Metastatic Liver Carcinoma in the Adrenal Gland (tissue), 2 donors: ENCODE measurements around the gene CEACAM6.

DNA sequence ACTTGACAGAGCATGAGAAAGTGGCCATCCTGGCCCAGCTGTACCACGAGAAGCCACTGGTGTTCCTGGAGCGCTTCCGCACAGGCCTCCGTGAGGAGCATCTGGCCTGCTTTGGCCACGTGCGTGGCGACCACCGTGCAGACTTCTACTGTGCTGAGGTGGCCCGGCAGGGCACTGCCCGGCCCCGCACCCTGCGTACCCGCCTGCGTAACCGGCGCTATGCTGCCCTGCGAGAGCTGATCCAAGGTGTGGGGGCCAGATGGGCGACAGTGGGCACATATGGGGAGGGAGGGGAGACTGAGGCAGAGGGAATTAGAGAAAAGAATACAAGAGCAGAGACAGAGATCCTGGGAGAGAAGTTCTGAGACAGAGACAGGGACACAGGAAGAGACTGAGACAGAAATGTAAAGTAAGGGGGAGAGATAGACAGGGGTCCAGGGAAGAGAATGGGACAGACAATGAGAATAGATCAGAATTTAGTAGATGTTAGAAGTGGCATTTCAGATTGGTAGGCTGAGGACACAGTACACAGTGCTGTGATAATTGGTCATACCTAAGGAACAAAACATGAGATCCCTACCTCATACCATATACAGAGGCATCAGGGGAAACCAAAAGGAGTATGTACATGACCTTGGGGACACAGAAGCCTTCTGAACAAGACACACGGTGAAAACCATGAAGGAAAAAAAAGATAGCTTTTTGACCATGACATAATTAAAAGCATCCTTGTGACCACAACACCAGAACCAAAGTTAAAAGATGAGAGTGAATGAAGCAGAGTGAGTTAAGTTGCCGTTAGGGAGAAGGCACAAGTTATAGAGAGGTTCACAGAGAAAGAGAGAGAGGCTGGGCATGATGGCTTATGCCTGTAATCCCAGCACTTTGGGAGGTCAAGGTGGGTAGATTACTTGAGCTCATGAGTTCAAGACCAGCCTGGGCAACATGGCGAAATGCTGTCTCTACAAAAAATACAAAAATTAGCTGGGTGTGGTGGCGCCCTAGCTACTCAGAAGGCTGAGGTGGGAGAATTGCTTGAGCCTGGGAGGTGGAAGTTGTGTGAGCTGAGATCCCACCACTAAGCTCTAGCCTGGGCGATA is 7.0 kb downstream of the CCDC97 start:
- PRO-cap, 2 experiments: no peak in any of the 2 experiments

DNA sequence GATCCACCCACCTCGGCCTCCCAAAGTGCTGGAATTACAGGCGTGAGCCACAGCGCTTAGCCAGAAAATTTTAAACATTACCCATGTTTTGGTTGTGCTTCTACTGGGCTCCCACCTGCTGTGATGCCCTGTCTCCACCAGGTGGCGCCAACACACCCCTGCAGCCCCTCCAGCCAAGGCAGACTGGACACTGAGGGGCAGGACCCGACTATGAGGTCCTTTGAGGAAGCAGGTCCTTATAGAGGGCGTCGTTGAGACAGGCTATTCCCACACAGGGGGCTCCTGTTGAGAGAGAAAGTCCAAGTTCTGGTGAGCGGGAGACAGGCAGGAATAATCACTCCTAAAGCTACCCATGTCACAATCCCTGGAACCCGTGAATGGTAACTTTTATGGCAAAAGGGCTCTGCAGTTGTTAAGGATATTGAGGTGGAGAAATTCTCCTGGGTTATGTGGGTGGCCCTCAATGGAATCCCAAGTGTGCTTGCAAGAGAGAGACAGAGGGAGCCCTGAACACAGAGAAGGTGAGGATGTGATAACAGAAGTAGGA is 6.5 kb downstream of the ERICH4 start:
- PRO-cap, 2 experiments: no peak in any of the 2 experiments

DNA sequence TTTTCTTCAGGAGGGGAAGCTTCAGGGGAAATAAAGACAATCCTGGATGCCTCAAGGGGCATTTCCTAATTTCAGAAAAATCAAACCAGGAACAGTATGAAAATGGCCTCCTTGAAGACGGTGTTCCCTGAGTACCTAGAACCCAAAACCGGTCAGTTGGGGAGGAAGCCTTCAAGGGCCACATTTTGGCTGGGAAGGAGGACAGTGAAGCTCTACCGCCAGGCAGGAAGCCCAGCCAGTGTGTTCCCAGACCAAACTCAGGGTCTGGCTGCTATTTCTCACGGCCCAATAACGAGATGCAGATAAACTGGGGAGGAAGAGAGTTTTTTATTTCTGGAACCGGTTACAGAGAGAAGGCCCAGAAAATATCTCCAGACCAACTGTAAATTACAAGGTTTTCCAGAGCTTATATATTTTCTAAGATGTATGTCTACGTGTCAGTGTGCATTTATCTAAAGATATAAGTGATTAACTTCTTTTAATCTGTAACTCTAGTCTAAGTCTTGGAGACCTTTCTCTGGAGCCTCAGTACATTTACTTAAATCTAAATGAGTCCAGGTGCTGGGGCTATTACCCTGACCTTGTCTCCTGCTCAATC is 24.2 kb upstream of the CEACAM21 start:
- PRO-cap, 2 experiments: no peak in any of the 2 experiments

DNA sequence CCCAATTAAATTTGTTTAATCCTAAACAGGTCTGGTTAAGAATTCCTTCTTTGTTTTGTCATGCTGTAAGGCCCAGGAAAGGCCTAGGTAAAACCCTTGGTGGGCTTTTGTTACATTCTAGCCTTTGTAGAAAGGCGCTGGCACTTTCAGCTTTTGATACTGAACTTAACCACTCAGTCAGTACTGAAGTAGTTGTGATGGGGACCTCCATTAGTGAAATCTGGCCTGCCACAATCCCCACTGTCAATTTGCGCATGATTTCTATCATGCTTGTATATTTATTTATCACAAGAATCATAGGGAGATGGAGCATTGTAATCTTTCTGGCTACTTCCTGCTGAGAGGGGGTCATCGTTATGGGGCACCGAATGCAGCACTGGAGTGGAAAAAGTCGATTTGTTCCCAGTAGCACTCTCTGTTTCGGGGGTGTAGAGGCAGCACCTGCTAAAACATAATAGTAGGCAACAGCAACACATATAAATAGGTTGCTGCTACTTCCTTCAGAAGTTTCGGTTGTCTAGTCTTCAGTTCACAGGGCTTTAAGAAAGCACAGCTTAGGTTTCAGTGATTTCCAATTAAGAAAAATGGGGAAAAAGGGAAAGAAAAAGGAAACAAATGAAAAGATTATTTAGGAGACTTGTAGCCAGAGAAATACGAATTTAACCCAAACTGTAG is 23.5 kb upstream of the CEACAM21 start:
- PRO-cap, 2 experiments: peak in 2 of 2 experiments; most common plus-strand start position 503 of the sequence (in 1); most common minus-strand start position 453 of the sequence (in 1)

DNA sequence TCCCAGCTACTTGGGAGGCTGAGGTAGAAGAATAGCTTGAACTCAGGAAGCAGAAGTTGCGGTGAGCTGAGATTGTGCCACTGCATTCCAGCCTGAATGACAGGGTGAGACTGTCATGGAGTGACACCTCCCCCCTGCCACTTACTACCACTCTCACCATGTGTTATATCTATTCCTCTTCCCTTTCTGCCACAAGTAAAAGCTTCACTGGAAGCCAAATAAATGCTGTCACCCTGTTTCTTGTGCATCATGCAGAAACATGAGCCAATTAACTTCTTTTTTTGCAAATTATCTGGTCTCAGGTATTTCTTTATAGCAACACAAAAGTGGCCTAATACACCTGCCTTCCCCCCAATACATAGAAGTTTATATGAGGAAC is 10.7 kb upstream of the CEACAM4 start:
- PRO-cap, 2 experiments: no peak in any of the 2 experiments

DNA sequence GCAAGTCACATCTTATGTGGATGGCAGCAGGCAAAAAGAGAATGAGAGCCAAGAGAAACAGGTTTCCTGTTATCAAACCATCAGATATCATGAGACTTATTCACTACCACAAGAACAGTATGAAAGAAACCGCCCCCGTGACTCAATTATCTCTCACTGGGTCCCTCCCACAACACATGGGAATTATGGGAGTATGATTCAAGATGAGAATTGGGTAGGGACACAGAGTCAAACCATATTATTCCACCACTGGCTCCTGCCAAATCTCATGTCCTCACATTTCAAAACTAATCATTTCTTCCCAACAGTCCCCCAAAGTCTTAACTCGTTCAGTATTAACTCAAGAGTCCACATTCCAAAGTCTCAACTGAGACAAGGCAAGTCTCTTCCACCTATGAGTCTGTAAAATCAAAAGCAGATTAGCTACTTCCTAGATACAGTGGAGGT is 24.8 kb downstream of the CEACAM7 start:
- PRO-cap, 2 experiments: no peak in any of the 2 experiments

DNA sequence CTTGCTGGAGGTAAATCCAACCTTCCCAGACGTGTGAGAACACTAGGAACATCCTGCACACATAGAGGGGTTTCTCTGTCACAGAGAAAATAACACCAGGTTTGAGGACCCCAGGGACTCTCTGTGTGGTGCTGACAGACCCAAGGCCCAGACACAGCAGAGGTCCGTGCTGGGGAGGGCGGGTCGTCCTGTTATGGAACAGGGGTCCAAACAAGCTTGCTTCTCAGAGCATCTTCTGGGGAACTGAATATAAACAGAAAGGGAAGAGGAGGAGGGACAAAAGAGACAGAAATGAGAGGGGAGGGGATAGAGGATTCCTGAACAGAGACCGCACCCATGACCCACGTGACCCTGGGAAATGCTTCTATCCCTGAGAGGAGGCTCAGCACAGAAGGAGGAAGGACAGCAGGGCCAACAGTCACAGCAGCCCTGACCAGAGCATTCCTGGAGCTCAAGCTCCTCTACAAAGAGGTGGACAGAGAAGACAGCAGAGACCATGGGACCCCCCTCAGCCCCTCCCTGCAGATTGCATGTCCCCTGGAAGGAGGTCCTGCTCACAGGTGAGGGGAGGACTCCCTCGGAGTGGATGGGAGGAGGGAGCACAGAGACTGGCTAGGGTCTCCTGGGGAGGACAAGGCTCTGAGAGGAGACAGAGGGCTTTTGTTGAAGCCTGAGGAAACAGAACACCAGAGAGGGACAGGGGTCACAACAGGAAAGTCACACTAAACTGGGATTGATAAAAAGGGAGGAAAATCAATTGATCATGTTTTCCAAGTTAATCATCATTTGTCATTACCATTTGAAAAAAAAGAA is at the start of gene CEACAM6:
Gene CEACAM6 (plus strand): TSS at position 388 of the 813 bp plus-strand sequence.
- PRO-cap, 2 experiments: no peak in any of the 2 experiments

DNA sequence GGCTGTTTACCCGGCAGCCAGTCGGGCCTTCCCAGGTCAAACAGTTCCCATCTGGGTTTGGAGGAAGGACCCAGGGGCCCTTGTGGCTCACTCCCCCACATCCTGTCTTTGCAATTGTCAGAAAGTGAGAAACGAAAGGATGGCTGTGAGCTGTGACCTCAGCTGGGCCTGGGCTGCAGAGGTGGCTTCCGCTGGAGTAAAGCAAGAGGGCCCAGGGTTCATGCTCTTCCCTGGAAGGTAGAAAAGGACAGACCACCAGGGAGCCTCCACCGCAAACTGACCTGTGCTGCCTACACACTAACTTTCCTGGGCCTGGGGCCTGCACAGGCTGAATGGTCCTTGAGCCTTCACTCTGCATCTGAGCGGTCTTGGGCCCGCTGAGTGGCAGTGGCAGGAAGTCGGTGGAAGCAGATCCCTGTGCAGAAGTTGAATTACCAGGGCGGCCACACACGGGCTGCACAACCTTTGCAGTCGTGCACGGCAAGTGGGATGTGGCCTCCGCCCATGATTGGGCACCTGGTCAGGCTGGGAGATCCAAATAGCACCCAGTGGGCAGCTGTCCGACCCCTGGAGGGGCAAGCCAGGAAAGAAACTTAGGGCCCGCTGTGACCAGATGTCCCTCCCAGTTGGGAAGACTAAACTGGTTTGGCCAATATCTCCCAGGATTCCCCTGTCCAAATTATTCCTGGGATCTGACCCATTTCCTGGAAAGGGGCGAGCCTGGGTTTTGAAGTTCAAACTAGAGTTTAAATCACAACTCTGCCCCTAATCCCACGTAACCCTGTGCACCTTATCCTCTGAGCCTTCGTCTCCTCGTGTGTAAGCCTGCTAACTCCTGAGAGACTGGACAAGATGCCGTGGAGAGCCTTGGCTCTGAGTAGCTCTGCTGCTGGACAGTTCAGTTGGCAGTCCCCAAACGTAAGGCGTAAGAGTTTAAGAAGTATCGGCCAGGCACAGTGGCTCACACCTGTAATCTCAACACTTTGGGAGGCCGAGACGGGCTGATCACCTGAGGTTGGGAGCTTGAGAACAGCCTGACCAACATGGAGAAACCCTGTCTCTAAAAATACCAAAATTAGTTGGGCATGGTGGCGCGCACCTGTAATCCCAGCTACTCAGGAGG is 5.0 kb upstream of the CD79A start:
- PRO-cap, 2 experiments: no peak in any of the 2 experiments

DNA sequence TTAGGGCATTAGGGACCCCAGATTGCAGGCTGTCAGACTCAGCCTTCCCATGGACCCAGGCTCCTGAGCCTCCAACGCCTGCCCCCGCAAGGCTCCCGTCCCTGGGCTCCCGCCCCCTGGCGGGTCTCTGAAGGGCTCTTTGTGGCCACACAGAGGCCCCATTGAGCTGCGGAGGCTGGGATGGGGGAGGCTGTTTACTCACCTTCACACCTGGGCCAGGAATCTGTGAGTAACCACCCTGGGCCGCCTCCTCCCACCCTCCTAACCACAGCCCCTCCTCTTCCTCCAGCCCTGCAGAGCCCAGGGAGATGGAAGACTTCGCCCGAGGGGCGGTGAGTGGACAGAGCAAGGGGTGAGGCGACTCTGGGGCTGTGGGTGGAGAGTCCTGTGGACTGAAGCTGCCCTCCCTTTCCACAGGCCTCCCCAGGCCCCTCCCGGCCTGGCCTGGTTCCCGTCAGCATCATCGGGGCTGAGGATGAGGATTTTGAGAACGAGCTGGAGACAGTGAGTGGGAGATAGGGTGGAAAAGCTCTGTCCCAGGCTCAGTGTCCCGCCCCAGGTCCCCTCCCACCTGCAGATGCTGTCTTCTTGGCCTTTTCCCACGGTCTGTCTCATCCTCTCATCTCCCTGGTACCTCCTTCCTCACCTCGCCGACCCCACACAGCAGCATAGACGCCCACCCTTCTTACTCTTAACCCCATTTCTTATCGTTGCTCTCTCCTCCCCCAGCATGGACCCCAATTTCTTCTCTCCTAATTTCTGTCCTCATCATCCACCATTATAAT is 5.0 kb downstream of the ARHGEF1 start:
- PRO-cap, 2 experiments: no peak in any of the 2 experiments

DNA sequence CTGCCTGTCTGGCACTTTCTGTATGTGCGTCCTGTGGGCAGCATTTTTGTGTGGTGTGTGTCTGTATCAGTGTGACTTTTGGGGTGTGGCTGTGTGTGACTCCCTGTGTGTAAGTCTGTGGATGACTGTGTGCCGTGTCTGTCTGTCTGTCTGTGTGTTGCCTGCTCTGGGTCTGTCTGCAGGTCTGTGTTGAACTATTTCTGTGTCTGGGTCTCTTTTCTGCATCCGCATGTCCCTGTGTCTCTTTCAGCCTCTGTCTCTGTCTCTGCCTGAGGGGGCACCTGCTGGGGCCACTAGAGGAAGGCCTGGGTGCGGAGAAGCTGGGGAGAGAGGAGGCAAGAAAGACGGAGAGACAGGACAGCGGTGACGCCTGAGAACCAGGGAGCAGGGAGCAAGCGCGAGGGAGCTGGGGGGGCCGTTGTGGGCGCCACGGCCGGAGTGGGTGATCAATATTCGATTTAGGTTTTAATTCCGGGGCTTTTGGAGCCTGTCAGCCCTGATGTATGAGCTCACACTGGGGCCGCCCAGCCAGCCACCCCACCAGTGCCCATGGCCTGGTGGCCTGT is 8.5 kb upstream of the ERFL start:
- PRO-cap, 2 experiments: no peak in any of the 2 experiments

DNA sequence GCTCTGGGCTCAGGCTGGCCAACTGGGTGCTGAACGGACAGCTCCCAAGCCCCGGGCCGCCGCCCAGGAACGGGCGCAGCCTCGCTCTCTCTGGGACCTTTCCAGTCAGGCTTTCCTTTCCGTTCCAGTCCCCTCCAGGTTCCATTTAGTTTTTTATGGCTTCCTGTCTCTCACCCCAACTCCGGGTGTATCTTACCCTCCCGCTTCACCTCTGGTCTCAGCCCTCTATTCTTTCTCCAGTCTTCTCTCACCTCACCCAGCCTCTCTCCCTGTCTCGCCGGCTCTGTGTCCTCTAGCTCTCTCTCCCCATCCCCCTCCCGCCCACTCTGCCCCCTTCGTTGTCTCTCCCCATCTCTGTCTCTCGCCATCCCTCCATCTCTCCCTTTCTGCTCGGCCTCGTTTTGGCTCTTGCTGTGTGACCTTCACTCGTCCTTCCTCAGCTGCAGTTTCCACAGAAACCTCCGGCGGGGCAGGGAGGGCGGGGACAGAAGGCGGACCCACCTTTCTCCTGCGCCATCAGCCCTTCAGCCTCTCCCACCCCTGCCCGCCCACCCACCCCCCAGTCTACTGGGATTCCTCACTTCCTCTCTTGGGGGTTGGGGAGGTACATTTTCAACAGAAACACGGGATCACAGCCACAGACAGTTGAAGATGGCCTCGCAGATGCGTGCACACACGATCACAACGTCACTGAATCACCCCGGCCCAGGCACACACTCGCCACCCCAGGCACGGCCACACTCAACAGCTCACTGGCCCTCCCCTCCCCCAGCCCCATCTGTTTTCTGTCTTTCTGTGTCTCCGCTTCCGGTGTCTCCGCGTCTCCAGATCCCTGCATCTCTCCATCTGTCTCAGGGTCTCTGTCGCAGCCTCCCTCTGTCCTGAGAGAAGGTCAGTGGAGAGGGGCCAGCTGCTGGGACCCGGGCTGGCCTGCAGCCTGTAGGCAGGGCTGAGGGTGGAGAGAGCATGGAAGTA is 3.5 kb upstream of the ATP1A3 start:
- PRO-cap, 2 experiments: no peak in any of the 2 experiments

DNA sequence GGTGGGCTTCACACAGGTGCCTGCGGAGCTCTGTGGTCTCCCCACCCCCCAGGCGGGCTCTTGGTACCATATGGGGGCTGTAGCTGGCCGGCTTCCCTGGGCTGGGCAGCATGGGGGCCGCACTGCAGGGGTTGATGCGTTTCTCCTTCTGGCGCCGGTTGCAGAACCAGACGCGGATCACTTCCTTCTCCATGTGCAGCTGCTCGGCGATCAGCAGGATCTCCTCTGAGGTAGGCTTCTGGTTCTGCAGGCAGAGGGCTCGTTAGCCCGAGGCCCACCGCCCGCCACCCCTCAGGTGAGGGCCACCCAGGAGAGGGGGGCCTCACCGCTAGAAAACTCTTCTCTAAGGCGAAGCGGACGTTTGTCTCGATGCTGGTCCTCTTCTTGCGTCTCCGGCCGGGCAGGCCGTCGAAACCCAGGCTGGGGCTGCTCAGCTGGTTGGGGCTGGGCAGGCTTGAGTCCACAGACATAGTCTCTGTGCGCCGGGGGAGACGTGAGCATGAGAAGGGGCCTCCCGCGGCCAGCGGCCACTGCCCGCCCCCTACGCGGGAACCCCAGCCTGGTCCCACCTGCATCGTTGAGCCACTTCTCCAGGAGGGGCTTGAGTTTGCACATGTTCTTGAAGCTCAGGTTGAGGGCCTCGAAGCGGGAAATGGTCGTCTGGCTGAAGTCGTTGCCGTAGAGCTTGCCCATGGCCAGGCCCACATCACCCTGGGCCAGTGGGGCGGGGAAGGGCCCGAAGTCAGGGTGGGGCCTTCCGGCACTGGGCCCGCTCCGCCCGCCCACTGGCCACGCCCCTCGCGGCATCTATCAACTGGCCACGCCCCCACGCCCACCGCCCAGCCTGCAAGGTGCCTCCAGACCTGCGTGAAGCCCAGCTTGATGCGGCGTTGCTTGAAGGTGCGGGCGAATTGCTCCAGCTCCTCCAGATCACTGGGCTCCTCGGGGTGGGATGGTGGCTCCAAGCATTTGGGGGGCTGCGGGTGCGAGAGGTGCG is 19.6 kb downstream of the ZNF574 start:
- PRO-cap, 2 experiments: no peak in any of the 2 experiments

DNA sequence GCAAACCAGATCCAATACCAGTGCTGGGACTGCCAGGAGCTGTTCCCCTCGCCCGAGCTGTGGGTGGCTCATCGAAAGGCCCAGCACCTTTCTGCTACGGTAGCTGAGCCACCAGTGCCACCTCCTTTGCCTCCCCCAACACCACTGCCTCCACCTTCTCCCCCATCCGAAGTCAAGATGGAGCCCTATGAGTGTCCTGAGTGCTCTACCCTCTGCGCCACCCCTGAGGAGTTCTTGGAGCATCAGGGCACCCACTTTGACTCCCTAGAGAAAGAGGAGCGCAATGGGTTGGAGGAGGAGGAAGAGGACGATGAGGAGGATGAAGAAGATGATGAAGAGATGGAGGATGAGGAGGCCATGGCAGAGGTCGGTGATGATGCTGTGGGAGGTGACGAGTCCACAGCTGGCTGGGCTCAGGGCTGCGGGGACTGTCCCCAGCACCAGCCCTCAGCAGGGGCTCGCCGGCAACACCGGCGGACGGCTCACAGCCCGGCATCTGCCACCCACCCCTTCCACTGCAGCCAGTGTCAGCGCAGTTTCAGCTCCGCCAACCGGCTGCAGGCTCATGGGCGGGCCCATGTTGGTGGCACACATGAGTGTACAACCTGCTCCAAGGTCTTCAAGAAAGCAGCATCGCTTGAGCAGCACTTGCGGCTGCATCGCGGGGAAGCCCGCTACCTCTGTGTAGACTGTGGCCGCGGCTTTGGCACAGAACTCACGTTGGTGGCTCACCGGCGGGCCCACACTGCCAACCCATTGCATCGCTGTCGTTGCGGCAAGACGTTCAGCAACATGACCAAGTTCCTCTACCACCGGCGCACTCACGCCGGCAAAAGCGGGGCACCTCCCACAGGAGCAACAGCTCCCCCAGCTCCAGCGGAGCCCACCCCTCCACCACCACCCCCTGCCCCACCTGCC is 5.0 kb downstream of the ZNF526 start:
- PRO-cap, 2 experiments: no peak in any of the 2 experiments

GRCh38 chr19:42241873-42242478 is 426 bp downstream of the GSK3A start:
- PRO-cap, 2 experiments: no peak in any of the 2 experiments

- PRO-cap, 2 experiments: no peak in any of the 2 experiments
Observed at GRCh38 chr19:42250147-42250752, 4.7 kb downstream of the ERF start.

GRCh38 chr19:42295071-42296350 is 6.4 kb upstream of the PRR19 start:
- PRO-cap, 2 experiments: no peak in any of the 2 experiments

- PRO-cap, 2 experiments: no peak in any of the 2 experiments
Observed at GRCh38 chr19:42421534-42422329, 5.5 kb downstream of the LIPE start.

GRCh38 chr19:42450183-42450677 is 7.5 kb upstream of the CXCL17 start:
- PRO-cap, 2 experiments: peak in 2 of 2 experiments; most common minus-strand start chr19:42450501 (in 2)

GRCh38 chr19:42450678-42450947 is 7.9 kb upstream of the CXCL17 start:
- PRO-cap, 2 experiments: no peak in any of the 2 experiments

DNA sequence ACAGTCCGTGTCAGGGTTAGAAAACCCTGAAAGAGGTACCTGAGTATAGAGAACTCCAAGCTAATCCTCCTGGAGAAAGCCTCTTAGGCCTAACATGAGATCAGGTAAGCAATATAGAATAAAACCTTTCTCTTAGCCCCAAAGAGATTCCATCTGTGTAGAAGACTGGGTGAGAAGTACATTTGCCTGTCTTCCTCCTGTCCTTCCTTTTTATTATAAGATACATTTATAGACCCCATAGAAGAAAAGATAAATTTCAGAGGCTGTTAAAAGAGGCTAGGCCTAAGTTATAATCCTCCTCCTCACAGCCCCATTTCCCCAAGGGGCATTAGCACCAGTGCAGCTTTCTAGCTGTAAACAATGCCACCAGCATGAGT is 20.9 kb downstream of the CEACAM1 start:
- PRO-cap, 2 experiments: no peak in any of the 2 experiments